ENCODE results near the genes CHN1 and OSBPL6.

- RRBS = 6% methylated on average over 33 of the region's 108 CpGs
These were observed at the start of gene CHN1 for GRCh38 chr2:175004848-175006067. Gene CHN1 (minus strand): TSS chr2:175005381.

- RRBS = no CpG with 5 or more reads among the region's 3 CpGs
These were observed 1.6 kb downstream of the ATP5MC3 start for GRCh38 chr2:175179919-175180233.

DNA sequence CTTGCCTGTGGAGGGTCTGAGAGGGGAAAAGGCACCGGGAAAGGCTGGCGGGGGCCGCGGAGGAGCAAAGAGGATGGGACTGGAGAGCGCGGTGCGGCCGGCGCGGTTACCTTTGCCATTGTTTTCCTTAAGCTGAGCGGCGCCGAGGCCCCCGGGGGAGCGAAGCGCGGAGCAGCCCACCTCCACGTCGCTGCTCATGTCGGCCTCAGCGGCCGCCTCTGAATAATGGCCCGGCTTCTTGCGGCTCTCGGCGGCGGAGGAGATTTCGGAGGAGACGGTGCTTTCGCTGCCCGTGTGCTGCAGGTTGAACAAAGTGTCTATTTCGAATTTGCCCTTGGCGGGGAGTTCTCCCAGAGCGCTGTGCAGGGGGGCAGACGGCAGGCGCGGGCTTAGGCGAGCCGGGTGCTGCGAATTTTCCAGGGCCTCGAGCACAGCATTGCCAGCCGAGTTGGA is 496 bp downstream of the EVX2 start:
- RRBS = 12% methylated on average over 22 of the region's 42 CpGs

GRCh38 chr2:176088268-176088952 is 4.1 kb upstream of the HOXD13 start:
- RRBS = 13% methylated on average over 4 of the region's 31 CpGs

- RRBS = 5% methylated on average over 17 of the region's 53 CpGs
These were observed 2.3 kb upstream of the HOXD12 start for GRCh38 chr2:176096975-176098086.

DNA sequence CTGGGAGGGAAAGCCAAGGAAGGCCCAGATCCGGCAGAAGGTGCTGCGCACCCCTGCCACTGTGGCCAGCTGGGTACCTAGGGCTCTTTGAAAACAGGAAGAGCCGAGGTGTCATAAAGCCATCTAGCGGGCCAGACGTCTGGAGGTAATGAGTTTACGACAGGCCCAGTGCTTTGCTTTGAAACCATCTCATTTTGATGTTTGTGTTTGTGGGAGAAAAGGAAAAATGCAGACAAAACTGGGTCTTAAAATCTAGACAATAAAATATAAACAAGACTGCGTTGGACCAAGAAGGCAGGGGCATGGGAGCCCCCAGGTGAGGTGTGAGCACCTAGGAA is 3.2 kb downstream of the HOXD9 start:
- RRBS = no CpG with 5 or more reads among the region's 7 CpGs

GRCh38 chr2:176200898-176201395 is 12.5 kb downstream of the HOXD1 start:
- RRBS = no CpG with 5 or more reads among the region's 22 CpGs

GRCh38 chr2:176455687-176456418 is 186.6 kb downstream of the MTX2 start:
- RRBS = no CpG with 5 or more reads among the region's 6 CpGs

GRCh38 chr2:176472998-176473642 is 203.9 kb downstream of the MTX2 start:
- RRBS = no CpG with 5 or more reads among the region's 4 CpGs

DNA sequence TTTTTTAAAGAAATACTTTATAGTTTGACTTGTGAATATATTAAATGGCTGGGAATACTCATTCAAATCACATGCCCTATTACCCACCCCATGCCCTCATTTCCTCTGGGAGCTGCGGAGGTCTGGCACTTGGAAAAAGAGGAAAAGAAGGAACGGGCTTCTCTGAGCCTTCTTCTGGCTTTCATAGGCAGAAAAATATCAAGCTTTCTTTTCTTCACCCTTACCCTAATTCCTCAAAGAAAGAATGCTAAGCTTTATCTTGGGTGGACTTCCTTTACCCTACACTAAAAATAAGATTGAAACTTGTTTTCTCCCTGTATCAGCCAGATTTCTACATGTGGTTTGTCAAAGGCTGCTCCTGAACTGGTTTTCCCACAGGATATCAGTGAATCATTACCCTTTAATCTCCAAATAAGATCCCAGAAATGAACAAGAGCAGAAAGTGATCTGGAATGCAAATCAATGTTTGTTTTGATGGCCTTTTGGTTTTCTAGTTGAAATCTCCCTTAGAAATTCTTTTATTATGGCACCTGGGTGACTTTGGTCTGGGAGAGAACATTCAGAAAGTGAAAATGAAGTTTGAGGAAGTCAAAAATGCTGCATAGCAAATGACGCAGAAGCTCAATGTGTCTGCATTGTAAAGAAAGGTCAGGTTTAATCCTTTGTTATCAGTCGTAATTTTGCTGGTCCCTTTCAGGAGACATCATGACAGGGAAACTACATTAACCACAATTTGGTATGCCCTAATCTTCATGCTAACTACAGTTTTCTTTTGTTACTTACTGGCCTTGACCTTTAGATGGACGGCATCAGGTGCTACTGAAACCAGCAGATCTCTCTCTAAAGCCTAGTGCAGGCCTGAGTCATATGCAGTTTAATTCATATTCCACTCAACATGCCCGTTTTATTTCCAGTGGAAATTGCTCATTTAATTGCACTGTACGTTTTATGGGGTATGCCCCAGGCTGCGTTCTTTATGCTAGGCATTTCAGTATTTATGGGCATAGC is 46.6 kb upstream of the HNRNPA3 start:
- RRBS = no CpG with 5 or more reads among the region's 8 CpGs

- RRBS = 100% methylated on average over 2 of the region's 20 CpGs
These were observed 15.5 kb downstream of the NFE2L2 start for GRCh38 chr2:177248488-177249874.

- RRBS = no CpG with 5 or more reads among the region's 6 CpGs
These were observed 7.5 kb downstream of the NFE2L2 start for GRCh38 chr2:177256715-177257664.

- RRBS = 3% methylated on average over 24 of the region's 30 CpGs
These were observed 352 bp downstream of the NFE2L2 start for GRCh38 chr2:177264262-177264487.

DNA sequence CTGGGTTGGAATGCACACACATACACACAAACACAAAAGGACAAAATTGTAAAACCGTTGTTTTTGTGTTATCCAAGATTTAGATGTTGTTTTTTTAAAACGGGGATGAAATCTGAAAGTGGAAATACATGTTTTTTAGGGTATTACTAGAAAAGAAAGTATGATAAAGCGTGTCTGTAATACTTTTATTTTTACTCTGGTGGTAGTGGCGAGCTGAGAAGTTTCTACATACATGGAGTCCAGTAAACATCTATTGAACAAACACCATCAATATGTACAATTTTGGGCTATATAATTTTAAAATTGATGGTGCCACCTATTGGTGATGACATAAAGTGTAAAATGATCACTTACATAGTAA is 31.4 kb upstream of the NFE2L2 start:
- RRBS = no CpG with 5 or more reads among the region's 4 CpGs

DNA sequence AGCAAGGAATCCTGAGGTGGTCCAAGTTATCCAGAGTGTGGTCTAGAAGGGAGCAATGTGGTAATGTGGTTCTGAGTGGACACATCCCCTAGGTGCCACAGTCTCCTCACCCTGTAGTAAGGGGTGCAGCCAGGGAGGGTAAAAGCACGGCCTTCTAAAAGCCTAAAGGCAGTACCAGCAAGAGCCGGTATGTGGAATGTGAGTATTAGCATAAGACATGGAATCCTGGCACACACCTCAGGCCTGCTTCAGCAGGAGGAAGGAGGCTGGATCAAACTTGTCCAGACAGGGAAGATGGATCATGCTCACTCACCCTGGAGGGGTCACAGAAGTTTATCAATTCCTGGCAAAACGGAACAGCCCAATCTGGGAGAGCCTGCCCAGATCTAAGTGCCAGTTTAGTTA is 58.1 kb upstream of the NFE2L2 start:
- RRBS = no CpG with 5 or more reads among the region's 3 CpGs

DNA sequence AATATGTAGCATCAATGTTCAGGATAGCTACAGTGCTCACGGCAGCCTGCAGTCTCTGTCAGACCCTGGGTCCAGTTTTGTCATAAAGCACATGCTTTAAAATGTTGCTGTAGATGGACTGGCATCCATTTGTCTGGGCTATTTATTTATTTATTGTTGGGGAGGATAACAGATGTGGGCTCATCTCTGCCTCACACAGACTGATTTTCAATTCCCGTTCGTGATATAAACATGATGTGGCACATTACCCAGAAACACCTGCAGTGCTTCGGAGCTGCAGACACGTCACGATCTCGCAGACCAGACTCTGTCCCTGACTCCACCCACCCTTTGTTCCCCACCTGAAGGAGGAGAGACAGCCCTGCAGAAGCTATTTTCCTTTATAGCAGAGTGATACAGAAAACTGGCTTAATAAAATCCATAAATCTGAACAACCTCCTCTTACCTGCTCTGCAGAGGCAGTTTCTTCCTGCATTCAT is 7.7 kb upstream of the TTC30A start:
- RRBS = no CpG with 5 or more reads among the region's 7 CpGs

DNA sequence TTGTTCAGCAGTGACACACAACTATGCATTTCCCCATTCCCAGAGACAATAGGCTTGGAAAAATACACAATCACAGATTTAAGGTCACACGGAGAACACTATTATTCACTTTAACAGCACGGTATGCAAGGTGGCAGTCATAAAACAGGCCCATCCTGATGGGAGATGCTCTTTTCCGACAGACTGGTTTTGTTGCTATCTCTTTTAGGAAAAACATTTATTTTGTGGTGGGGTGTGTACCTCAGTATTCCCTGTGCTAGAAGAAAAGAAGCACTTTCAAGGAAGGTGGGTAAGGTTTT is 105.9 kb upstream of the TTC30A start:
- RRBS = no CpG with 5 or more reads among the region's 3 CpGs

DNA sequence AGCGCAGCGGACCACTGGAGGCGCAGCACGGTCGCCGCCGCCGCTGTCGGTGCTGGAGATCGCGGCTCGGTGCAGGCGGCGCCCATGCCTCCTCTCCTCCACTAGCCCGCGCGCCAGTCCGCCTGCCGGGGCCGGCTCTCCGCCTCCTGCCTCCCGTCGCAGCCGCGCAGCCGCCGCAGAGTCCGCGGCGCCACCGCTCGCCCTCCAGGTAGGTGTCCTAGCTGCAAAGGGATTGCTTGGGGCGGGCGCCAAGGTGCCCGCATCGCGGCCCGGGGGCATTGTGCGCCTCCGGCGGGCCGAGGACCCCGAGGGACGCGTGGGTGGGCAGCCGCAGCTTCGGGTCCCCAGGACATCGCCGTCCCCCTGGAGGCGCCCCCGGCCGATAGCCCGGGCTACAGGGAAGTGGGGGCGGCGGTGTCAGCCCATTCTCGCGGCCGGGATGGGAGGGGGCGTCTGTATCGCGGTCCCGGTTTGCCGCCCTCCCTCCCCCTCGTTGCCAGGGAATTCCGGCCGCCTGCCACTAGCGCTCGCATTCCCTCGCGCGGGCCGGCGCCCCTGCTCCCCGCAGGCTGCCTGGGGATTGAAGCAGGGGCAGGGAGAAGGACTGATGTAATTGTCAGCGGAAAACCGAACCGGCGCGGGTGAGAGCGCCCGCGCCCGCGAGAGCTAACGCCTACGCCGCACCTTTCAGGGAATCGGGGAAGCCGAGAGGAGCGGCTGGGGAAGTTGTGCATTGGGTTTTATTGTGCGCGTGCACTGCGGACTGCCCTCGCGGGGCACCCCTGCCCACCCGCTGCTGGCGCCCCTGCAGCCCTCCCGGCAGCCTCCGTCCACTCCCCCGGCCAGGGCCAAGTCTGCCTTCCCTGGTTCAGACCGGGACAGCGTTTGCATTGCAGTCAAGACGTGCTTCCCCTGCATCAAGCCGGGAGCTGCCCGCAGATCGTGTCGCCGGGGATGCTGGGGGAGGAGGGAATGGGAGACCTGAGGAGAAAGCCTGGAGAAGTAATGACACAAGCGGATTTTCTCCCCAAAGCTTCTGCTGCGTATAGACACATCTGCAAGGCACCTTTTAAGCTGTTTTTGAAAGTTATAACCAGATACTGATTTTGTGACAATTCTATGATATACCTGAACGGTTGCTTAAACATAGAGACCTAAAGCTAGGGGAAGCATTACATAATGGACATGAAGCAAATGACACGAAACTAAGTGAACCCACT is at the start of gene OSBPL6:
Gene OSBPL6 (plus strand): TSS at position 46 of the 1,220 bp plus-strand sequence.
- RRBS = 5% methylated on average over 33 of the region's 112 CpGs

DNA sequence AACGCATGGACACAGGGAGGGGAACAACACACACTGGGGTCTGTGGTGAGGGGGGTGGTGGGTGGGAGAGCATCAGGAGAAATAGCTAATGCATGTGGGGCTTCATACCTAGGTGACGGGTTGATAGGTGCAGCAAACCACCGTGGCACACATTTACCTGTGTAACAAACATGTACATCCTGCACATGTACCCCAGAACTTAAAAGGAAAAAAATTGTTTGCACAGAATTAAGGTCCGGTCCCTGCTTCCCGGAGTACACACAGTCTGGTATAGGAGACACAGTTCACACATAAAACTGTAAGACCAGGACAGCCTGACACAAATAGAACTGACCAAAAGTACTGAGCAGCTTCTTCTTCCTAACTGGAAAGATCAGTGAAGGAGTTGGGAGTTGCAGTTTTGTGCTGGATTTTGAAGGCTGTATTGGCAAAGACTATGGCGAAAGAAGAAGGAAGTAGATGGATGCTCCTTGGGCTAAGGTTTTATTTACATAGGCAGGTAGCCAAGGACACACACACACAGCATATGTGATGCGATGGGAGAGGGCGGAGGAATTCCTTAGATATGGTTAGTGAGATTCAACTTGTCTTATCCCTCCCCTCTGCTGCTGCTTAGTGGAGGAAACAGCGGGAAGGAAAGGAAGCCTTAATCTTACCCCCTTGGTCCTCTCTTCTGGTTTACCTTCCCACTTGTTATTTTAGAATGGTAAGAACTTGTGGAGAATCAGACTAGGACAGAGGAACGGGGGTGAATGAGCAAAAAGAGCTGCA is 87.6 kb downstream of the OSBPL6 start:
- RRBS = no CpG with 5 or more reads among the region's 10 CpGs

- RRBS = no CpG with 5 or more reads among the region's 3 CpGs
These were observed 109.9 kb downstream of the OSBPL6 start for GRCh38 chr2:178304203-178304652.

Data from OVCAR3 (cell line).